ENCODE data around the genes CCL28 and FGF10.

- RAMPAGE, long total RNA: start-site peak on the plus strand at chr5:43121505-43121672, 1,001 and 254 reads in 2 replicates
- RRBS: 2% methylated on average over 39 of the region's 84 CpGs
PRO-cap:
- standard: bidirectional peak, plus-strand start at chr5:43121606, minus-strand start at chr5:43121403
- CoPRO, capped RNA only, 2 experiments: peak in 2 of 2 experiments; most common plus-strand start chr5:43121620 (in 2); most common minus-strand start chr5:43121418 (in 2)
- CoPRO, capped and uncapped RNA, 2 experiments: peak in 2 of 2 experiments; most common plus-strand start chr5:43121597 (in 1); most common minus-strand start chr5:43121429 (in 2)
- CoPRO, uncapped RNA only, 2 experiments: peak in 1 of 2 experiments; most common plus-strand start chr5:43121832 (in 1); most common minus-strand start chr5:43121792 (in 1)
CAGE:
- cytosol, long polyA plus RNA: start-site peak on the plus strand at chr5:43121505-43121632, 147 and 111 reads in 2 replicates
- long polyA plus RNA: start-site peak on the plus strand at chr5:43121510-43121643, 222 and 149 reads in 2 replicates
- nucleolus, long total RNA: no peak
- nucleus, long polyA plus RNA: no peak
These were observed 838 bp downstream of the ZNF131 start for GRCh38 chr5:43121275-43122229.

DNA sequence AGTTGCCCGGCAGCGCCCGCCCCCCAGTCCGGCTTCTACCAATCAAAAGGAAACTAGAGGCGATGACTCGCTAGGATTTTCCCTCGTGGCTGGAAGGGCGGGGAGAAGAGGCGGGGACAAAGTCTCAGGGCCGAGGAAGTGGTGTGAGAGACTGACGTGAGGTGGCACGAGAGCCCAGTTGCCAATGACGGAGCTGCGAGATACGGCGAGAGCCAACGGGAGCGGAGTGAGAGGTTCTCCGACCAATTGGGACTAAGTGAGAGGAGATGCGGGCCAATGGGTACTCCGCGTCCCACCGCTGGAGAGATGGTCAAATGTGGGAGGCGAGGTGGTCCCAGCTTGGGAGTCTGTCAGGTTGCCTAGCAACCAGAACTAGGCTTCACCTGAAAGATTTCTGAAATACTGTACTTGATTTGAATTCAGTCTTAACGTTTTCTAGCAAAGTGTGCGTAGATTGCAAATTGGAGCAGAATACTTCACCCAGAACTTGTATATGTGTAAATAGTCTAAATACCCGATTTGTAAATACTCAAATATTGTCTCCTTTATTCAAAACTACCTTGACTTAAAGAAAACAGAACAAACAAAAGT, 408 bp upstream of the HMGCS1 start:
- RAMPAGE, long total RNA: no peak
- RRBS: no CpG with 5 or more reads among the region's 27 CpGs
PRO-cap:
- standard: bidirectional peak, plus-strand start at position 127 of the sequence, minus-strand start outside the sequence
- CoPRO, capped RNA only, 2 experiments: peak in 2 of 2 experiments; most common plus-strand start position 164 of the sequence (in 1)
- CoPRO, capped and uncapped RNA, 2 experiments: peak in 2 of 2 experiments; most common plus-strand start position 131 of the sequence (in 1)
- CoPRO, uncapped RNA only, 2 experiments: peak in 2 of 2 experiments; most common plus-strand start position 151 of the sequence (in 1)
CAGE:
- cytosol, long polyA plus RNA: no peak
- long polyA plus RNA: no peak
- nucleolus, long total RNA: no peak
- nucleus, long polyA plus RNA: no peak

GRCh38 chr5:43412080-43412616, at the start of gene CCL28:
Gene CCL28 (minus strand): TSS chr5:43412391.
- RAMPAGE, long total RNA: no peak
- RRBS: no CpG with 5 or more reads among the region's 6 CpGs
PRO-cap:
- standard: no peak
- CoPRO, capped RNA only, 2 experiments: no peak in any of the 2 experiments
- CoPRO, capped and uncapped RNA, 2 experiments: no peak in any of the 2 experiments
- CoPRO, uncapped RNA only, 2 experiments: no peak in any of the 2 experiments
CAGE:
- cytosol, long polyA plus RNA: no peak
- long polyA plus RNA: no peak
- nucleolus, long total RNA: no peak
- nucleus, long polyA plus RNA: no peak

GRCh38 chr5:43535301-43535759, 20.4 kb upstream of the C5orf34 start:
- RAMPAGE, long total RNA: no peak
- RRBS: no CpG with 5 or more reads among the region's 3 CpGs
PRO-cap:
- standard: no peak
- CoPRO, capped RNA only, 2 experiments: no peak in any of the 2 experiments
- CoPRO, capped and uncapped RNA, 2 experiments: no peak in any of the 2 experiments
- CoPRO, uncapped RNA only, 2 experiments: no peak in any of the 2 experiments
CAGE:
- cytosol, long polyA plus RNA: no peak
- long polyA plus RNA: no peak
- nucleolus, long total RNA: no peak
- nucleus, long polyA plus RNA: no peak

- RAMPAGE, long total RNA: no peak
- RRBS: 11% methylated on average over 3 of the region's 37 CpGs
PRO-cap:
- standard: unidirectional peak, plus-strand start at chr5:43555955; unidirectional peak, plus-strand start at chr5:43556004; bidirectional peak, plus-strand start at chr5:43556495, minus-strand start at chr5:43556360
- CoPRO, capped RNA only, 2 experiments: peak in 2 of 2 experiments; most common plus-strand start chr5:43556414 (in 2); most common minus-strand start chr5:43556360 (in 2)
- CoPRO, capped and uncapped RNA, 2 experiments: peak in 1 of 2 experiments; most common plus-strand start chr5:43556495 (in 1); most common minus-strand start chr5:43556384 (in 1)
- CoPRO, uncapped RNA only, 2 experiments: peak in 1 of 2 experiments; most common plus-strand start chr5:43556386 (in 1); most common minus-strand start chr5:43556095 (in 1)
CAGE:
- cytosol, long polyA plus RNA: no peak
- long polyA plus RNA: no peak
- nucleolus, long total RNA: no peak
- nucleus, long polyA plus RNA: no peak
These were observed 931 bp downstream of the PAIP1 start for GRCh38 chr5:43555762-43556529.

- RAMPAGE, long total RNA: no peak
- RRBS: no CpG with 5 or more reads among the region's 4 CpGs
PRO-cap:
- standard: no peak
- CoPRO, capped RNA only, 2 experiments: no peak in any of the 2 experiments
- CoPRO, capped and uncapped RNA, 2 experiments: no peak in any of the 2 experiments
- CoPRO, uncapped RNA only, 2 experiments: no peak in any of the 2 experiments
CAGE:
- cytosol, long polyA plus RNA: no peak
- long polyA plus RNA: no peak
- nucleolus, long total RNA: no peak
- nucleus, long polyA plus RNA: no peak
These were observed 18.6 kb downstream of the NNT start for GRCh38 chr5:43621363-43622229.

- RAMPAGE, long total RNA: no peak
- RRBS: no CpG with 5 or more reads among the region's 44 CpGs
PRO-cap:
- standard: no peak
- CoPRO, capped RNA only, 2 experiments: no peak in any of the 2 experiments
- CoPRO, capped and uncapped RNA, 2 experiments: no peak in any of the 2 experiments
- CoPRO, uncapped RNA only, 2 experiments: no peak in any of the 2 experiments
CAGE:
- cytosol, long polyA plus RNA: no peak
- long polyA plus RNA: no peak
- nucleolus, long total RNA: no peak
- nucleus, long polyA plus RNA: no peak
These were observed at the start of gene FGF10 for GRCh38 chr5:44389097-44390264. Gene FGF10 (minus strand): TSS chr5:44389420.

GRCh38 chr5:50840620-50840991, 174.2 kb downstream of the PARP8 start:
- RAMPAGE, long total RNA: no peak
- RRBS: no CpG with 5 or more reads among the region's 2 CpGs
PRO-cap:
- standard: no peak
- CoPRO, capped RNA only, 2 experiments: no peak in any of the 2 experiments
- CoPRO, capped and uncapped RNA, 2 experiments: no peak in any of the 2 experiments
- CoPRO, uncapped RNA only, 2 experiments: no peak in any of the 2 experiments
CAGE:
- cytosol, long polyA plus RNA: no peak
- long polyA plus RNA: no peak
- nucleolus, long total RNA: no peak
- nucleus, long polyA plus RNA: no peak

DNA sequence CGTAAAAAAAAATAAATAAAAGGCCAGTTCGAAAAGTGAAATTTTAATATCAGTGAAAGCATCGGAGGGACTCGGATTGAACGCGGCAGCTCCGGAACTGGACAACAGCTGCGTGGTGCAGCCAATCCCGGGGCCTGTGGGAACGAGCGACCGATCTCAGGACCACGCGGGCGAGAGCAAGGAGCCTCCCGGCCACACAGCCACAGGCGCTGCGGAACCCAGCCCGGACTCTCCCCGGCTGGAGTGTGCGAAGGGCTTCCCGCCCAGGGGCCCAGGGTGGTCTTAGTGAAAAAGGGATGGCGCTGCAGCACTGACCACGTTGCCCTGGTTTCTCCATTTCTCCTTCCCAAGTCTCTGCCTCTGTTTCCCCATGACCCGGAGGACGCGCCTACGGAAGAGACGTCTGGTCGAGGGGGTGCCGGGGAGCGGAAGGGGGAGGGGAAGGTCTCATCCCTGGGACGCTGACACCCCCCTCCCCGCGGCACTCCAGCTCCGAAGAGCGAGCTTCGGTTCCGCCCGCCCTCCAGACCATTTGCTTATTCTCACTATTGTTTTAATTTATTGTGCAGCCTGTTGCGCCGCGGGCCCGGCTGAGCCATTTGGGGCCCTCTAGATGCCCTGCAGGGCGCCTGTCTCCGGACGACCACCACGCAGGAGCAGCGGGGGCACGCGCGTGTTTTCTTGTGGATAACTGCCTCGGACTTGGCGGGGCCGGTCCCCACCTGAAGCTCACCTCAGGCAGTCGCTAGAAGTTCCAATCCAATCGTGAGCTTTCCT, 302.9 kb downstream of the PARP8 start:
- RAMPAGE, long total RNA: no peak
- RRBS: 43% methylated on average over 28 of the region's 57 CpGs
PRO-cap:
- standard: no peak
- CoPRO, capped RNA only, 2 experiments: no peak in any of the 2 experiments
- CoPRO, capped and uncapped RNA, 2 experiments: no peak in any of the 2 experiments
- CoPRO, uncapped RNA only, 2 experiments: no peak in any of the 2 experiments
CAGE:
- cytosol, long polyA plus RNA: no peak
- long polyA plus RNA: no peak
- nucleolus, long total RNA: no peak
- nucleus, long polyA plus RNA: no peak

DNA sequence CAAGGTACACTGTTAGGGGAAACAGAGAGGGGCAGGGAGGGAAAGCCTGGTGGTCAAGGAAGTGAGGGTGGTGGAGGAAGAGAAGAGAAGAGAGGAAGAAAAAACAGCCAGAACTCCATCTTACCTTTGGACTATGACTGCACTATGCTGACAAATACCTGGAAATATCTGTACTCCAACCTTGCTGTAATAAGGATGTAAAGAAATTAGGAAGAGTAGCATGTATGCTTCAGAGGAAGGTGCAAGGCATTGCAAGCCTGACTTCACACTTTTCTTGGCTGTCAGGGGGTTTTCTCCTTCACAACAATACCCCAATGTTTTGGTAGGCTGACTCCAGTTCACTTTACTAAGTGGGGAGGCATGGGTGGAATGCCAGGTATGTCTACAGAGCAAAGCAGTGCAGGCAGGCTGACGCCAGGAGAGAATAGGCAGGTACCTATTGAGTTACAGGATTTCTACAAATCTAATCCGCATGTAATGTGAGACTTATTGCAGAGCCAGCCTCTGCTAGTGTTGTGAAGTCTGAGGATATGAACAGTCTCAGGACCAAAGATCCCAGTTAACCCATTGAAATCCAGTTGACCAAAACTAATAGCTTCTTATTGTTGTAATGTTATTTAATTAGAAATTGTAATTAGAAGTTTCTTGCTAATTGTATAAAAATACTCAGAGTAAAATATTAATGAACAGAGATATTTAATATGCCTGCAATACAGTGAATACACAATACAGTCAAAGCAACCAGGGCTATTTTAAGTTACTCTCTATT, 156.9 kb upstream of the ISL1 start:
- RAMPAGE, long total RNA: no peak
- RRBS: no CpG with 5 or more reads among the region's 2 CpGs
PRO-cap:
- standard: no peak
- CoPRO, capped RNA only, 2 experiments: no peak in any of the 2 experiments
- CoPRO, capped and uncapped RNA, 2 experiments: no peak in any of the 2 experiments
- CoPRO, uncapped RNA only, 2 experiments: no peak in any of the 2 experiments
CAGE:
- cytosol, long polyA plus RNA: no peak
- long polyA plus RNA: no peak
- nucleolus, long total RNA: no peak
- nucleus, long polyA plus RNA: no peak

DNA sequence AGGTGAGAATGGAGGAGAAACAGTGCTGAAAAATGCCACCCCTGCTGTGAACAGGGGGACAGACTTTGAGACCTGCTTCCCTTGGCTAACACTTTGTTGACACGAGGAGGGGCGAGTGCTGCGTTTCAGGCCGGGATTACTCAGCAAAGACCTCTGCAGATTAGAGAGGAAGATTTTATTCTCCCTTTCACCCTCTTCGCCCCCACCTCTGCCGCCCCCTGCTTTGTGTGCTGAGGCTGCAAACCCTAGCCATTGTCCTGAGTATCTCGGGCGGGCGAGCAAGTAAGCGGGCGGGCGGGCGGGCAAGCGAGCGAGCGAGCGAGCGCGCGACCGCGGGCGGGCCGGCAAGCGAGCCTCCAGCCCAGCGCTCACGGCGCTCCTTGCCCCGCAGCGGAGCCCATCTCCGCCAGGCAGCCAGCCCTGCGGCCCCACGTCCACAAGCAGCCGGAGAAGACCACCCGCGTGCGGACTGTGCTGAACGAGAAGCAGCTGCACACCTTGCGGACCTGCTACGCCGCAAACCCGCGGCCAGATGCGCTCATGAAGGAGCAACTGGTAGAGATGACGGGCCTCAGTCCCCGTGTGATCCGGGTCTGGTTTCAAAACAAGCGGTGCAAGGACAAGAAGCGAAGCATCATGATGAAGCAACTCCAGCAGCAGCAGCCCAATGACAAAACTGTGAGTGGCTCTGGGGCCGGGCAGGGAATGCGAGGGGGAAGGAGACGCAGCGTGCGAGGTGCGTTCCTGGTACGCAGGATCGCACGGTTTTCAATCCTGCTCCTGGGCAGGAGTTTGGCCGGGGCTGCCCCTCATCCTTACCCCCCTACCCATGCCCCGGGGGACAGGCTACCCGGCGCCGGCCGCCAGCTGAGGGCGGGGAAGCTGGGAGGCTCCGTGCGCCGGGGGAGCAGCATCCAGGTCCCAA, 6.3 kb downstream of the ISL1 start:
- RAMPAGE, long total RNA: no peak
- RRBS: 5% methylated on average over 6 of the region's 68 CpGs
PRO-cap:
- standard: no peak
- CoPRO, capped RNA only, 2 experiments: no peak in any of the 2 experiments
- CoPRO, capped and uncapped RNA, 2 experiments: no peak in any of the 2 experiments
- CoPRO, uncapped RNA only, 2 experiments: no peak in any of the 2 experiments
CAGE:
- cytosol, long polyA plus RNA: no peak
- long polyA plus RNA: no peak
- nucleolus, long total RNA: no peak
- nucleus, long polyA plus RNA: no peak

DNA sequence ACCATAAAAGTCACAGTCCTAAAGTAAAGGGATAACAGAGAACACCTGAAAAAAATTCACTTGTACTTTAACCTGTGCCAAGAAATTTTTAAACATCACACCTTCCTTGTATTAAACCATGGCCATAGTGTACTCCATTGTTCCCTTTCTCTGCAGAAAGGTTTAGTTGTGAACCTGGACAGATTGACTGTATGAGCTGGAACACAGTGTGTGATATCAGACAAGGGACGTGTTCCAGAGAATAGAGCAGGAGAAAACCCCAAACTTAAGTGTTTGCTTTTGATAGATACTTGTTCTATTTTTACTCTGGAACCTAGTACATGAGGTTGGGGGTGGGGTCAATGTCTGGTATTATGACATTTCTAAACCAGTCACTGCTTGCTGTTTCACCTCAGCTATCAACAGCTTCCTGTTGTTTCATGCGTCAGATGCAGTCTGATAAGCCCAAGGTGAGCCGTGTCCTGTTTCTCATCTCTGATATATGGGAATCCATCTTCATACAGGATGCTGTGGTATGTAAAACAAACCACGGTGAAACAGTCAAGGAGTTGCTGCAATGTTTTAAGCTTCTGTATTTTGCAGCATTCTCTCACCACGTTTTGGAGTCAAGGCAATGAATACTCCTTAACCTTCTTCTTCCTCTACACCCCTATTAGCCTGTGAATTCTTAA, 62.4 kb upstream of the ITGA1 start:
- RAMPAGE, long total RNA: no peak
- RRBS: no CpG with 5 or more reads among the region's 5 CpGs
PRO-cap:
- standard: no peak
- CoPRO, capped RNA only, 2 experiments: no peak in any of the 2 experiments
- CoPRO, capped and uncapped RNA, 2 experiments: no peak in any of the 2 experiments
- CoPRO, uncapped RNA only, 2 experiments: no peak in any of the 2 experiments
CAGE:
- cytosol, long polyA plus RNA: no peak
- long polyA plus RNA: no peak
- nucleolus, long total RNA: no peak
- nucleus, long polyA plus RNA: no peak

GRCh38 chr5:52798951-52799839, 11.5 kb downstream of the ITGA1 start:
- RAMPAGE, long total RNA: no peak
- RRBS: no CpG with 5 or more reads among the region's 20 CpGs
PRO-cap:
- standard: no peak
- CoPRO, capped RNA only, 2 experiments: no peak in any of the 2 experiments
- CoPRO, capped and uncapped RNA, 2 experiments: no peak in any of the 2 experiments
- CoPRO, uncapped RNA only, 2 experiments: no peak in any of the 2 experiments
CAGE:
- cytosol, long polyA plus RNA: no peak
- long polyA plus RNA: no peak
- nucleolus, long total RNA: no peak
- nucleus, long polyA plus RNA: no peak

DNA sequence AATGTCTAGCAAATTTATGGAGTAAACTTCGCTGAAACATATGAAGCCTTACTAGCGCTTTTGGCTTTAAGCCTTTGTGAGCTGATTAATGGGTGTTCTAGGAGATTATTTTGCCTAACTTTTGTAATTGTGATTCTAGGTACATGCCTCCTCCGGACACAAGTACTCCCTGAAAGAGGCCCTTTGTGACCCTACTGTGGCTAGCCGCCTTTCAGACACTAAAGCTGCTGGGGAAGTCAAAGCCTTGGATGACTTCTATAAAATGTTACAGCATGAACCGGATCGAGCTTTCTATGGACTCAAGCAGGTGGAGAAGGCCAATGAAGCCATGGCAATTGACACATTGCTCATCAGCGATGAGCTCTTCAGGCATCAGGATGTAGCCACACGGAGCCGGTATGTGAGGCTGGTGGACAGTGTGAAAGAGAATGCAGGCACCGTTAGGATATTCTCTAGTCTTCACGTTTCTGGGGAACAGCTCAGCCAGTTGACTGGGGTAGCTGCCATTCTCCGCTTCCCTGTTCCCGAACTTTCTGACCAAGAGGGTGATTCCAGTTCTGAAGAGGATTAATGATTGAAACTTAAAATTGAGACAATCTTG, 13.7 kb downstream of the ITGA1 start:
- RAMPAGE, long total RNA: no peak
- RRBS: no CpG with 5 or more reads among the region's 13 CpGs
PRO-cap:
- standard: no peak
- CoPRO, capped RNA only, 2 experiments: no peak in any of the 2 experiments
- CoPRO, capped and uncapped RNA, 2 experiments: no peak in any of the 2 experiments
- CoPRO, uncapped RNA only, 2 experiments: peak in 1 of 2 experiments; most common plus-strand start position 443 of the sequence (in 1)
CAGE:
- cytosol, long polyA plus RNA: no peak
- long polyA plus RNA: no peak
- nucleolus, long total RNA: no peak
- nucleus, long polyA plus RNA: no peak

GRCh38 chr5:52888361-52888921, 100.7 kb upstream of the ITGA2 start:
- RAMPAGE, long total RNA: no peak
- RRBS: no CpG with 5 or more reads among the region's 6 CpGs
PRO-cap:
- standard: no peak
- CoPRO, capped RNA only, 2 experiments: no peak in any of the 2 experiments
- CoPRO, capped and uncapped RNA, 2 experiments: no peak in any of the 2 experiments
- CoPRO, uncapped RNA only, 2 experiments: no peak in any of the 2 experiments
CAGE:
- cytosol, long polyA plus RNA: no peak
- long polyA plus RNA: no peak
- nucleolus, long total RNA: no peak
- nucleus, long polyA plus RNA: no peak

DNA sequence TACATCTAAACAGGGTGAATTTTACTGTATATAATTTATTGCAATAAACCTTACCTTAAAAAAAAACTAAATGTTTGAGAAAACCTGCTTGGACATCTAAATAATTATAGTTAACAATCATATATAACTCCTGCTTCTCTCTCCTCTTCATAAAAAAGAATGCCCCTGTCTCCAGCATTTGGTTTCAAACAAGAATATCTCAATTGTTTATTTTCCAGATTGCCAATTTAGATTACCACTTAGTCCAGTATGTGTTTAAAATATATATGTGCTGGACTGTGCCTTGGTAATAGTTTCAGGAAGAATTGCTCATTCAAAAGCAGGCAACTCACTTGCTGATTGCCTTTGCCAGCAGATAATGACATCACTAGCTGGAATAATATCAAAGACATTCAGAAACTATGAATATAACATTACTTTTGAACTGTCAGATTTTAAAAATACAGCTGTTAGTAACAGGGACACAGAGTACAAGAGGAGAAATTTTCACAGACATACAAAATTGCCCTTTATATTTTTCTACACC, 96.1 kb upstream of the ITGA2 start:
- RAMPAGE, long total RNA: no peak
PRO-cap:
- standard: no peak
- CoPRO, capped RNA only, 2 experiments: no peak in any of the 2 experiments
- CoPRO, capped and uncapped RNA, 2 experiments: no peak in any of the 2 experiments
- CoPRO, uncapped RNA only, 2 experiments: no peak in any of the 2 experiments
CAGE:
- cytosol, long polyA plus RNA: no peak
- long polyA plus RNA: no peak
- nucleolus, long total RNA: no peak
- nucleus, long polyA plus RNA: no peak

- RAMPAGE, long total RNA: no peak
- RRBS: no CpG with 5 or more reads among the region's 2 CpGs
PRO-cap:
- standard: no peak
- CoPRO, capped RNA only, 2 experiments: no peak in any of the 2 experiments
- CoPRO, capped and uncapped RNA, 2 experiments: no peak in any of the 2 experiments
- CoPRO, uncapped RNA only, 2 experiments: no peak in any of the 2 experiments
CAGE:
- cytosol, long polyA plus RNA: no peak
- long polyA plus RNA: no peak
- nucleolus, long total RNA: no peak
- nucleus, long polyA plus RNA: no peak
These were observed 94.0 kb upstream of the ITGA2 start for GRCh38 chr5:52895069-52895658.